Peyer's patch (tissue), 4 donors: ENCODE measurements around the genes SFXN5, NOTO, DUSP11 and MTHFD2.

DNA sequence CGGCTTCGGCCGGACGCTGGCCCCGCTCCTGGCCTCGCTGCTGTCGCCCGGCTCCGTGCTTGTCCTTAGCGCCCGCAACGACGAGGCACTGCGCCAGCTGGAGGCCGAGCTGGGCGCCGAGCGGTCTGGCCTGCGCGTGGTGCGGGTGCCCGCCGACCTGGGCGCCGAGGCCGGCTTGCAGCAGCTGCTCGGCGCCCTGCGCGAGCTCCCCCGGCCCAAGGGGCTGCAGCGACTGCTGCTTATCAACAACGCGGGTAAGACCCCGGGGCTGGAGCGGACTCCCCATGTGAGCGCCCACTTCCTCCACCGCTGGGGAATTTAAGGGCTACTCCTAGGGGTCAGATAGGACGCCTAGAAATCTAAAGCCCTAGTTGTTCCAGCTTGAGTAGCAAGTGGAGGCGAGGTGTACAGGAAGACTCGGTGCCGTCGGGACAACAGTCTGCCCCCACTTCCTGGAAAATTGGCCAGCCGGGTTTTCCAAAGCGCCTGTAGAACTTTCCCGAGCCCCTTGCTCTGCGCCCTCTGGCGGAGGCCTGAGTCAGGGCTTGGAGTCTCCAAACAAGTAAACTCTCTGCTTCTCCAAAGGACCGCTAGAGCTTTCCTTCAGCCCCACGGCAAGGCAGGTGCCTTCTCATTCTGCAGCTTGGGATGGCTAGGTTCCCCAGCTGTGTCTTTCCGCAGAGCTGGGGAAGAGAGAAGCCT is 426 bp downstream of the SPR start:
- PRO-cap: unidirectional peak, minus-strand start at position 462 of the sequence; unidirectional peak, minus-strand start at position 515 of the sequence
- RAMPAGE, long total RNA, 4 experiments: no peak in any of the 4 experiments

DNA sequence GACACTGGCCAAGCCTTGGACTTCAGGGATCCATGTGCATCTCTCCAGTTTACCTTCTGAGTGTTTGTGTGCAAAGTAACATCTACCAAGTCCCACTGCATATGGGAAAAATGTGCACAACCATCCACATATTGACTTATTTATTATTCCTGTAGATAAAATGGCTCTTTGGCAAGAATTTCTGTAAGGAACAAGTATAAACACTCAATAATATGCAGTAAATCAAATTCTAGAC is 69.2 kb downstream of the SFXN5 start:
- PRO-cap: no peak
- RAMPAGE, long total RNA, 4 experiments: no peak in any of the 4 experiments

GRCh38 chr2:73071579-73072070 is at the start of gene SFXN5:
SFXN5 (minus strand) TSS chr2:73071712.
- PRO-cap: bidirectional peak, plus-strand start at chr2:73071863, minus-strand start at chr2:73071709
- RAMPAGE, long total RNA, 4 experiments: start-site peak on the minus strand in 4 of 4 experiments, at chr2:73071707-73072234 at its widest, 30 to 164 reads per replicate

DNA sequence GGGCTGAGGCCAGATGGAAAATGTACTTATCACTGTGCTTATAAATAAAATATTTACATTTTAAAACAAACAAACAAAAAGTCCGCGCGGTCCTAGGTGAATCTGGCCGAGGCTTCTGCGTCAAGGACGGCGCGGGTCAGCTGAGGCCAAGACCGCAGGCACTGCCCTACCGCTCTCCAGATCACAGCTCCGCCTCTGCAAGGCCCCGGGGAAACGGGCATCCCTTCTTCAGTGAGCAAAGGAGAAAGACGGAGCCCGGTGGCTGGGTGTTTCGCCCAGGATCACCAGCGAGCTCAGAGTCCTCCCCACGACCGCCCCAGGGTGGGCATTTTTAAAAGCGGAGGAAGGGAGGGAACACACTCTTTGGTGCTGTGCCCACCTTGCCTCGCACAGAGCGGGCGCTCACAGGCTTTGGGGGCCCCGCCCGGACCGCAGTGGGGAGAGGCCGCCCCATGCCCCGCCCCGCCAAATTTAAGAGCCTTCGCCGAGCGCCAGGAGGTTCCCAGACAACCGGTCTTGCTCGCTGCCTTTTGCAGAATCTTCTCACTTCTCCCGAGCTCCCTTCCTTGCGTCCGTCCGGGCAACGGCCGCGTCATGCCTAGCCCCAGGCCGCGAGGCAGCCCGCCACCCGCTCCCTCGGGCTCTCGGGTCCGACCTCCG is at the start of gene NOTO:
NOTO (plus strand) TSS at position 502 of the 660 bp plus-strand sequence.
- PRO-cap: no peak
- RAMPAGE, long total RNA, 4 experiments: no peak in any of the 4 experiments

DNA sequence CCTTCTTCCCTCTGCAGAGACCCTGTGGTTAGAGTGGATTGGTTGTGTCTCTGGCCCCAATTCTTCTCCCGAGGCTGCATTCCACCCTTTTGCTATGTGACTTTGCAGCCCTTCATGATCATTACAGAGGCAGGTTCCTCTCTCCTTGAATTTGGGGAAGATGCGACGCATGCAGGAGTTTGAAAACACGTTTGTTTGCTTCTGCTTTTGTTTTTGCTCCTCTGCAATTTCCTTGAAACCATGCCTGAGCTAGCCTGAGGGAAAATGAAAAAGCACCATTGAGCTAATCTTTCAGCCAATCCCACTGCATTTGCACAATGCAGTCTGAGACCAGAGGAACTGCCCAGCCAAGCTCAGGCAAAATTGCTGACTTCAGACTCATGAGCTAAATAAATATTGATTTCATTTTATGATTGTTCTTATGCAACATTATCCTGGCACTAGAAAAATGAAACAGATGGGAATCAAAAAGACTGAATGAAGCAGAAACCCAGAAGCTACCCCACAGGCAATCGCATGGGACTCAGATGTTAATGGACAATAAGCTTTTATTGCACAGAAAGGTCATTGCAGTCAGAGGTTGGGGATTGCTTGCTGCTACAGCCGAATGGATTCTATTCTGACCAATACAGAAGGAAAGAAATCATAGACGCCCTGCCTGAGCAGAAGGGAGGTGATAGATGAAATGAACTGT is 37.0 kb downstream of the TPRKB start:
- PRO-cap: no peak
- RAMPAGE, long total RNA, 4 experiments: start-site peak on the plus strand in 1 of 4 experiments, centred at positions 439 to 642 of the sequence, 6 to 7 reads per replicate

GRCh38 chr2:73700935-73701634 is 36.1 kb downstream of the TPRKB start:
- PRO-cap: no peak
- RAMPAGE, long total RNA, 4 experiments: no peak in any of the 4 experiments

GRCh38 chr2:73751129-73751625 is 14.0 kb upstream of the TPRKB start:
- PRO-cap: no peak
- RAMPAGE, long total RNA, 4 experiments: start-site peak on the minus strand in 1 of 4 experiments, at chr2:73751149-73751758 at its widest, 25 reads per replicate

- PRO-cap: bidirectional peak, plus-strand start at chr2:73780262, minus-strand start at chr2:73780103
- RAMPAGE, long total RNA, 4 experiments: start-site peak on the minus strand in 4 of 4 experiments, at chr2:73780056-73780126 at its widest, 17 to 223 reads per replicate
Measured at GRCh38 chr2:73779083-73780562, at the start of gene DUSP11. DUSP11 (minus strand) TSS chr2:73780103.

DNA sequence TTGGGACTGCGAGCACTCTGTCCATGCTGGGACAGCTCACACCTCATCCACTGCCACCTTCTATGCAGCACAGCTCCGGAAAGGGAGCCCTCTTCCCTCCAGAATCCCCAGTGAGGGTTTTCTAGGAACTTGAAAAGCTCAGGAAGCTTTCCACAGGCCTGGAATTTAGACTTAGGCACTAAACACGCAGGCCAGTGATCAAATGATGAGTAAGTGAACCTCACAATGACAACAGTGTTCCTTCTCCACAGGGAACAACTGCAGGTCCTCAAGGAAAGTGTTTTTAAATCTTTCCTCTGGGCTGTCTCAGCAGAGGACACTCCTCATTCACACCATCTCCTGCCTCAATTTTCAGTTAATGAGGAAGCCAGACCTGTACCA is 2.1 kb upstream of the ACTG2 start:
- PRO-cap: no peak
- RAMPAGE, long total RNA, 4 experiments: no peak in any of the 4 experiments

DNA sequence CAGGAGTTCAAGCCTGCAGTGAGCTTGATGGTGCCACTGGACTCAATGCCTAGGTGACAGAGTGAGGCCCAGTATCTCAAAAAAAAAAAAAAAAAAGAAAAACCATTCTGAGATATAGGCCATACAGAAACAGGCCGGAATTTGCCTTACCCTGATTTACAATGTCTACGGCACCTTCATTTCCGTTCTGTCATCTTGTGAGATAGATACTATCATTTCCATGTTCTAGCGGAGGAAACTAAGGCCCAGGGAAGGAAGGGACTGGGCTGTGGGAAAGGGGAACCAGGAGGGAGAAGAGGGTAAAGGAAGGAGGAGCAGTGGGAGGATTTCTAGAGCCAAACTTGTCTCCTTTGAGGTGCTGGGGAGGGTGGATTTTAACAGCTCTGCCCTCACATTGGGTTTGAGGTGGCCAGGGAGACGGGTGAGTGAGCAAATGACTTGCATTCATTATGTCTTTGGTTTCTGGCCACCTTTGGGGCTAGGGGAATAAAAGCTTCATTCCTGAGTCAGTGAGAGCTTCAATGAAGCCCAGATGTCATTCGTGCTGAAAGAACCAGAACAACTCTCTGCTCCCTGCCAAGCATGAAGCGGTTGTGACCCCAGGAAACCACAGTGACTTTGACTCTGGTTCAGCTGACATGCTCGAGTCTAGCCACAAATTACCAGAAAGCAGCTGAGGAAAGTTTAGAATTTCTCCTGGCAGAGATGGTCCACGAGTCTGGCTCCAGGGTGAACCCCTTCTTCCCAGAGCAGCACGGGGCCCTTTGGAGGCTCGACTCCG is 3.7 kb downstream of the ACTG2 start:
- PRO-cap: no peak
- RAMPAGE, long total RNA, 4 experiments: no peak in any of the 4 experiments

DNA sequence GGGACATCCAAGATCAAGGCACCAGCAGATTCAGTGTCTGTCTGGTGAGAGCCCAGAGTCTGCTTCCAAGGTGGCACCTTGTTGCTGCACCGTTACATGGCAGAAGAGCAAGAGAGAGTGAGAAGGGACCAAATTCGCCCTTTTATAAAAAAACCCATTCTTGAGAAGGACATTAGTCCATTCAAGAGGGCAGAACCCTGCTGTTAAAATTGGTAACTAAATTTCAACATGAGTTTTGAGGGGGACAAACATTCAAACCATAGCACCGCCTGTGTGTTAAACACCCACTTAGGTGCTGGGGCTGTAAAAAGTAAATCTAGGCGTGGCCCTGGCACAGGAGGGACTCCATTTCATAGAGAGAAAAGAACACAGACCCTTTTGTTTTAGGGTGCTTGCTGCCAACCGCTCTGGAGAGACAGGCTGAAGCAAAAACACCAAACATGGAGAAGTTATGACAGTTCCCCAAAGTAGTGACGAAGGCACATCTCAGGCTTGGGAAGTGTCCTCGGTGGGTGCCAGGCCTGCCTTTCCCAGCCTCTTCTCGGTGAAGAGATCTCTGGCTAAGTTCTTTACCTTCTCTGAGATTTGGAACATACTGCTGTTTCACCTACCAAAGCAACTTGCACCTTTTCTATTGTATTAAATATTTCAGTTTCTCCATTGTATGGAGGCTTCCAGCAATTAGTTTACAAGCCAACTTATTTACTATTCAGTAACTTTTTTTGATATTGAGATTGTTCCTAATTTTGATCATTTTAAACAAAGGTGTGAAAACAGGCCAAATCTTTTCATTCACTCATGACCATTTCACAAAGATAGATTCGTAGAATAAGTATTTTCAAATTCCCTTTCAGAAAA is 5.2 kb downstream of the ACTG2 start:
- PRO-cap: no peak
- RAMPAGE, long total RNA, 4 experiments: no peak in any of the 4 experiments

DNA sequence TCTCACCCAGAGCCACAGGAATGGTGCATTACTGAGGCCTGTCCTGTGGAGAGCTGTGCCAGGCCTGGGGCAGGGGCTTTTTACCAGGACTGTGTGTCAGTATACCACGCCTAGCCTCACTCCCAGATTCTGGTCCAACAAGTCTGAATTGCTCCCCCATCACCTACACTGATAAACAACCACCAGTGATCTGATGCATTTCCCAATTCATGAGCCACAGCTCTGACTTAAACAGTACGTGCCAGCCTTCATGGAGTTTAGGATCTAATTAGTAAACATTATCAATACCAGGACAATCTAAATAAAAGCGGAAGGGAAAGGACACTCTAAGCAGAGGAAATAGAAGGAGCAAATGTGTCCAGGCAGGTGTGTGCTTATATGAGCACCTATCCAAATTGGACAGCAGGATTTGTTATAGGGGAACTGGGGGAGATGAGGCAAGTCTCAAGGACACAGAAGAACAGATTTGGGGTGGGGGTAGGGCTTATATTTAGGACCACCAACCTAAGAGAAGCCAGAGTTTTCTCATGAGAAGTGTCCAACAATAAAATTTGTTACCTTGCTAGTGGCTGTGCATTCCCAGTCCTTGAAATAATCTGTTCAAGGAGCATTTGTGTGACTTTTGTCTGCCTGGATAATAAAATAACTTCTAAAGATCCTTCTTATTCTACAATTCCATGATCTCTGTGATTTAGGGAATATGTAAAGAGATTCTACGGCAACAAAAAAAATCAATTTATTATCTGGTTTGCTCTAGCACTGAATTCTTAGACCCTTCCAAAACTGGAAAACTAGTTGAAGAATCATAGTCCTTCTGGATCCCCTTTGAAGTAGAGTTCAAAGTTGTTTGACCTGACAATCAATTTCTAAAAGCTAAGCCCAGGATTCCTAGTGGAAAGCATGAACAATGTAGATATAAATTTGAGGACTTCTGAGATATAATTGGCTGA is 8.6 kb upstream of the DGUOK start:
- PRO-cap: unidirectional peak, minus-strand start at position 524 of the sequence
- RAMPAGE, long total RNA, 4 experiments: no peak in any of the 4 experiments

- PRO-cap: no peak
- RAMPAGE, long total RNA, 4 experiments: no peak in any of the 4 experiments
Measured at GRCh38 chr2:73928703-73929288, 2.1 kb downstream of the DGUOK start.

DNA sequence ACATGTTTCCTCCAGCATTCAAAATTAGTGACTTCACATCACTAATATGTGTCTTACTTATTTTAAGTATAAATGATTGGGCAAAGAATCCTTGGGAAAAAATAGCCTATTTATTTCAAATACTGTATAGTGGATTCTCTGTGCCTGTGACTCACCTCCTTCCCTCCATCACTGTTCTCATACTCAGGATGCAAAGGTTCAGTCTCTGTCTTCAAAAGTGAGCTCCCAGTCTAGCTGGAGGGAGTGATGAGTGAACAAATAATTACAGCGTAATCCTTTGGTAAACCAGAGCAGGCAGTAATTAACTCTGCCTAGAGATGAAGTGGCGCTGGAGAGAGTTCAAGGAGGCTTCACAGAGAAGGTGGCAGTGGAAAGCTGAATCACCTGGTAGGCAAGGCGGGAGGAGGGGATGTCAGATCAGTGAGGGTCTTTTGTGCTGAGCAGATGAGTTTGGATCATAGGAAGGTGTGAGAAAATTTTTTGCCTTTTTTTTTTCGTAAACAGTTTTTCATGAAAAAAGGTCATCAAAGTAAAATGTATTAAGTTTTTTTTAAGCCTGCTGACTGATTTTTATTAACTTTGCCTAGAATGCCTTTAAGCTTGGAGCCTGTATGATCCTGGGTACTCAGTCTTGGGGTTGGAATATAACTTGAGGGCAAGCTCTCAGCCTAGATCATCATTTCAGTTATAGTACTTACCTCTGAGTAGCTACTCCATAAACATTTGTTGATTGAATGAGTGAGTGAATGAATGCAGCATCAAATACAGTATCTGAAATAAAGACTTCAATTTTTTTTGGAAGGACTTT is 6.6 kb downstream of the DGUOK start:
- PRO-cap: no peak
- RAMPAGE, long total RNA, 4 experiments: no peak in any of the 4 experiments

- PRO-cap: no peak
- RAMPAGE, long total RNA, 4 experiments: no peak in any of the 4 experiments
Measured at GRCh38 chr2:73979574-73980245, 5.0 kb upstream of the TET3 start.

DNA sequence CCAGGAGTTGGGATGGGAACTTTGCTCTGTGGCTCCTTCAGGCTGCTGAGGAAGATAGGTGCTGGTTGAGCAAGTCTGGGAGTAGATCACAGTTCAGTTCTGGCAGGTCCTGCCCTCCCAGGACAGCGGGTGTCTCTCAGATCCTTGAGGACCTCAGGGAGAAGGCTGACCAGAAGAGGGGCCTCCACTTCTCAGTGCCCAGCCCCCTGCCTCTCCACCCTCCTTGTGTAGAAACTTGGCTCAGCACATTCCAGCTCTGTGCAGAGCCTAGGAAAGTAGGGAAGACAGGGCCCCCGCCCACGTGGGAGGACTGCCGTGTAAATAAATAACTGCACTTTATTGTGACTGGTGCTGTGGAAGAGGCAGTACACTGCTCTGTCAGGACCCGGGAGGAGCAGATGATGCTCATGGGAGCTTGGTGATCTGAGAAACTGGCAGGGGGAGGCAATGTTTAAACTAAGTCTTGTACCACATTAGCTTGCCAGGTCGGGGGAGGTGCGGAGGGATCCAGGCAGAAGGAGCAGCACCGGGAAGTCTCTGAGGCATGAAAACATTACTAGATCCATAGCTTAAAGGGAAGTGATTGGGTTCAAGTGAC is 15.4 kb downstream of the TET3 start:
- PRO-cap: no peak
- RAMPAGE, long total RNA, 4 experiments: no peak in any of the 4 experiments

DNA sequence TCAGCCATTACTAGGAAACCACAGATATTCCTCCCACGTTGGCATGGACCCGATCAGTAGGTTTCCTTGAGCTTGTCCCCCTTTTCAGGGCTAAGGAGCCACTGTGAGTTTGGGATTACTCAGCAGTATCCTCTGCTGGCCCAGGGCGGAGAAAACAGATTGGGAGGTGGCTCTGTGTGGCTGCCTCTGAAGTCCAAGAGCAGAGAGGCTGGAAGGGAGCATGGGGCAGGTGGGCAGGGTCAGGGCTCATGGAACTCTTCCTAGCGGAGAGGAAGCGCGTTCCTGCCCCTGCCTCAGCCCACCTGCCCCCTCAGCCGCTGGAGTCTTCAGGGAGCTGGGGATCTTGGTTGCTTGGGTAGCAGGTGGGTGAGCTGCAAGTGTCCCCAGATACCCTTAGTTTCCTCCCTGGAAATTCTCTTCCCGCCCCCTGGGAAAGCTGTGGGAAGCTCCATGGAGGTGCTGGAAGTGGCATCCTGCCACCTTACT is 19.2 kb downstream of the TET3 start:
- PRO-cap: no peak
- RAMPAGE, long total RNA, 4 experiments: no peak in any of the 4 experiments

DNA sequence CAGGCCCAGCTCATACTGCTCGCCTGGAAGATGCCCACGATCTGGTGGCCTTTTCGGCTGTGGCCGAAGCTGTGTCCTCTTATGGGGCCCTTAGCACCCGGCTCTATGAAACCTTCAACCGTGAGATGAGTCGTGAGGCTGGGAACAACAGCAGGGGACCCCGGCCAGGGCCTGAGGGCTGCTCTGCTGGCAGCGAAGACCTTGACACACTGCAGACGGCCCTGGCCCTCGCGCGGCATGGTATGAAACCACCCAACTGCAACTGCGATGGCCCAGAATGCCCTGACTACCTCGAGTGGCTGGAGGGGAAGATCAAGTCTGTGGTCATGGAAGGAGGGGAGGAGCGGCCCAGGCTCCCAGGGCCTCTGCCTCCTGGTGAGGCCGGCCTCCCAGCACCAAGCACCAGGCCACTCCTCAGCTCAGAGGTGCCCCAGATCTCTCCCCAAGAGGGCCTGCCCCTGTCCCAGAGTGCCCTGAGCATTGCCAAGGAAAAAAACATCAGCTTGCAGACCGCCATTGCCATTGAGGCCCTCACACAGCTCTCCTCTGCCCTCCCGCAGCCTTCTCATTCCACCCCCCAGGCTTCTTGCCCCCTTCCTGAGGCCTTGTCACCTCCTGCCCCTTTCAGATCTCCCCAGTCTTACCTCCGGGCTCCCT is 61.9 kb downstream of the TET3 start:
- PRO-cap: no peak
- RAMPAGE, long total RNA, 4 experiments: no peak in any of the 4 experiments

DNA sequence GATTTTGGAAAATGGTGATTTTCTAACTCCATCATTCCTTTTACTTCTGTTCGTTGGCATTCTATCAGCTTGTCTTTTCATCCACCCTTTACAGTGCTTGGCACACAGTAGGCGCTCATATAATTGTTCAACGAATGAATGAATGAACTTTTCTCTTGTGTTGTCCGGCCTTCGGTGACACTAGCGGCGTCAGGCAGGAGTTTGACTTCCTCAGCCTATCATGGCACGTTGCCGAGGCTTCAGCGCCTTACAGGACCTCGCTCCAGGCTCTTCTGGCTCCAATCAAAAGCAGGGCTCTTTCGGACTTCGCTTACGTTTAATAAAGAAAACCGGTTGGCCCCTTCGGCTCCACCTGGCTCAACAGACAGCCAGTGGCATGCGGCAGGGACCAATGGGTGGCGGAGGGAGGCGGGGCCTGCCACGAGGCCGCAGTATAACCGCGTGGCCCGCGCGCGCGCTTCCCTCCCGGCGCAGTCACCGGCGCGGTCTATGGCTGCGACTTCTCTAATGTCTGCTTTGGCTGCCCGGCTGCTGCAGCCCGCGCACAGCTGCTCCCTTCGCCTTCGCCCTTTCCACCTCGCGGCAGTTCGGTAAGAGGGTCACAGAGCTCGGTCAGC is at the start of gene MTHFD2:
MTHFD2 (plus strand) TSS at position 463 of the 617 bp plus-strand sequence.
- PRO-cap: bidirectional peak, plus-strand start at position 463 of the sequence, minus-strand start at position 274 of the sequence
- RAMPAGE, long total RNA, 4 experiments: start-site peak on the plus strand in 4 of 4 experiments, centred at position 460 of the sequence, 35 to 76 reads per replicate

DNA sequence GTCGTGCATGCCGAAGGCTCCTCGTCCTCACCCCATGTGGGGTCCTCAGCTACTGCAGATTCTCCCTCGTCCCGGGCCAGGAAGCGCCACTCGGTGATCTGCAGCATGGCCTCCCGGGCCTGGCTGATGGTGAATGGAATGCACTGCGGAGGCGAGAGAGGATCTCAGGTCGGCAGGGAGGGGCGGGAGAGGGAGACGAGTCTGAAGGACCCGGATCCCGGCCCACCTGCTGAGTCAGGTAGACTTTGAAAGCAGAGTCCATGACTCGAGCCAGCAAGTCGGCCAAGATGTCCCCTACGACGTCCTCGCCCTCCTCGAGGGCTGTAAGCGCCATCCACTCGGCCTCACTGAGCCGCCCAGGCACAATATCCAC is 5.6 kb downstream of the C2orf81 start:
- PRO-cap: no peak
- RAMPAGE, long total RNA, 4 experiments: no peak in any of the 4 experiments